ENCODE results near the genes KCNMB4, PTPRR and KCNC2.

DNA sequence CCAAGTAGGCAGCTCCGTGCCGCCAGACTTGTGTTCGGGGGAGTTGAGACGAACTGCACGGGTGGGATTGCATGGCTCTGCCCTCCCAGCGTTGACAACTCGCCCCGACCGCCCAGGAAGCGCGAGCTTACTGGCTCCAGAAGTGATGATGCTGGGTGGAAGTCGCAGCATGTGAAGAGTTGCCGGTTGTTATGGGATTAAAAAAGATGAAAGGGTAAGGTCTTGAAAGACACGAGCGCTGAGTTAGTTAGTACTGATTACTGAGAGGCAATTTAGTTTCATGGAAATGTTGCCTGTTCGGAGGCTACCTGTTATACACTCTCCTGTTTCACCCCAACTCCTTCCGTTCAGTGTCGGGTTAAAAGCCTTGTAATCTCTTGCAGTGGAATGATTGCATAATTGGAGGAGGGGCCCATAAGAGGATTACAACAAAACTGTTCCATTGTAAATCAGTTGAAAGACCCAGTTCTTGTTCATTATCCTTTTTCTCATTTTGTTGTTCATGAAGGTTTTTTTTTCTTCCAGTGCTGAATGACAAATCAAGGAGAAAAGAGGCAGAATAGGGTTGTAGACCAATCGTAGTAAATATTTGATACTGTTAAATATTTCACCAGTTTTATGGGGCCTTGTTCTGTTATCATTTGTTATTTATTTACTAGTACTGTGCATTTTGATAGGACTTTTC is 1.1 kb downstream of the RAB3IP start:
- PRO-cap = no peak

DNA sequence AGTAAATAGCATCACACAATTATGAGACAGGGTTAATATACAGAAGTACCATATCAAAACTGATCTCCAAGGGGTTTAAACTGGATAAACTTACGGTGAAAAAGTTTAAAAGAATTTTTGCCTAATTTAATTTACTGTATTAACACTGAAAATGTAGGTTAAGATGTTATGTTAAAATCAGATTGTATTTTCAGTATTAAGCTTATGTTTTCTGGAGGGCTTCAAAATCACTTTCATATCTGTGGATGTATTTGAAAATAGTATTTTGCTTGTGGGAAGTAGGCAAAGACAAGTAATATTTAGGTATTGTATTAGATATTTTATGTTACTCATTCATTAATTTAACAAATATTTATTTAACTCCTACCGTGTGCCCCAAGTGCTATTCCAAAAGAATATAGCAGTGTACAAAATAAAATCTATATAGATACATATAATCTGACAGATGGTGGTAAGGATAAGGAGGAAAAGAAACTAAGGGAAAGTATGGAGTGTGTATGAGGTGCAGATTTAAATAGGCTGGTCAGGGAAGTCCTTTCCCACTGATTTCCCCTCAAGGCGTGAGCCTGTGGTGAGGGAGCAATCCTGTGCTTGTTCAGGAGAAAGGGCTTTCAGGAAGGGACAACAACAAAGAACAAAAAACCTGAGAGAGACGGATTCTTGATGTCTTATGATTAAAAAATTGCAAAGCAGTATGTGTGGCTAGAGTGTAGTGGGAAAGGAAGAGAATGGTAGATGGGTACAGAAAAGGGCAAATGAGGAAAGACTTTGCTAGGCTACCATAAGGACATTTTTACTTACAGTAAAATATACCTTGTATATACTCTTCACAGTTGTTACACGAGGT is 15.2 kb downstream of the CNOT2 start:
- PRO-cap = no peak

GRCh38 chr12:70366055-70367051 is at the start of gene KCNMB4:
Gene KCNMB4 (plus strand): TSS chr12:70366290.
- PRO-cap = bidirectional peak, plus-strand start at chr12:70366327, minus-strand start at chr12:70366134

- PRO-cap = no peak
Measured at GRCh38 chr12:70367052-70367351, 912 bp downstream of the KCNMB4 start.

DNA sequence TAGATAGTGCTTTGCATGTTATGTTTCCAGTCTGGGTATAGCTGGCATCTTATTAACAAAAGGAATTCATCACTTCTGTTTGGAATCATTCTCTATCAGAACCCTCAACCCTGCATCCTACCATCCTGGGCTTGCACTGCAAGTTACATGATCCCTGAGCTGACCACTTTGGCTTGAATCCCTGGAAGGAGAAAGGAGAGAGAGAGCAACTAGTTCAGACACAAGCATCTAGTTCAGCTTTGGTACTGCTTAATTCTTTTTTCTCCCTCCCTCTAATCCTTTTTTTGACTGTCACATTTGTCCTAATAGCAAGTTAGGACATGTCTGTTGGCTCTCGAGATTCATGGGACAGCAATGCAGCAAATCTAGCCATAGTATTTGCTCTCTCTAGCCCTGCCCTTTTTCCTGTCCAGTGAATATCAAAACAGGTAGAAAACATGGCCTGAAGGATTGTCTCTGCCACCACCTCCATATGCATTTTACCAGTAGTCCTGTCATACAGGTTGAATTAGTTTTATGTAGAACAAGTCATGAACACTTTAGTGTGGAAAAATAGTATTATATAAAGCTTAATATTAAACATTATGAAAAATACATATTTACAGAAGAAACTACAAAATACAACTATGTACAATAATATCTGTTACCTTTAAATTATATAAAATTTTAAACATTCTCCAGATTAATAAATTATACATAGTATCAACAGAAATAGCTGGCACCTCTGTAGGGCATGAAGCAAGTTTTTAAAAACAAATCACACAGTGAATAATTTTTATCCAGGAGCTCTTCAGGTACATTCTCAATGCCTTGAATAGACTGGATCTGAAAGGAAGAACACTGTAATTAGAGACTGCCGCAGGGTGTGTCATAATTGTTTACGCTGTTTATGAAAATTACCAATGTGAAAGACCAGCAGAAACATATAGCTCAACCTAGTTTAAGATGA is 116.3 kb downstream of the PTPRB start:
- PRO-cap = no peak

DNA sequence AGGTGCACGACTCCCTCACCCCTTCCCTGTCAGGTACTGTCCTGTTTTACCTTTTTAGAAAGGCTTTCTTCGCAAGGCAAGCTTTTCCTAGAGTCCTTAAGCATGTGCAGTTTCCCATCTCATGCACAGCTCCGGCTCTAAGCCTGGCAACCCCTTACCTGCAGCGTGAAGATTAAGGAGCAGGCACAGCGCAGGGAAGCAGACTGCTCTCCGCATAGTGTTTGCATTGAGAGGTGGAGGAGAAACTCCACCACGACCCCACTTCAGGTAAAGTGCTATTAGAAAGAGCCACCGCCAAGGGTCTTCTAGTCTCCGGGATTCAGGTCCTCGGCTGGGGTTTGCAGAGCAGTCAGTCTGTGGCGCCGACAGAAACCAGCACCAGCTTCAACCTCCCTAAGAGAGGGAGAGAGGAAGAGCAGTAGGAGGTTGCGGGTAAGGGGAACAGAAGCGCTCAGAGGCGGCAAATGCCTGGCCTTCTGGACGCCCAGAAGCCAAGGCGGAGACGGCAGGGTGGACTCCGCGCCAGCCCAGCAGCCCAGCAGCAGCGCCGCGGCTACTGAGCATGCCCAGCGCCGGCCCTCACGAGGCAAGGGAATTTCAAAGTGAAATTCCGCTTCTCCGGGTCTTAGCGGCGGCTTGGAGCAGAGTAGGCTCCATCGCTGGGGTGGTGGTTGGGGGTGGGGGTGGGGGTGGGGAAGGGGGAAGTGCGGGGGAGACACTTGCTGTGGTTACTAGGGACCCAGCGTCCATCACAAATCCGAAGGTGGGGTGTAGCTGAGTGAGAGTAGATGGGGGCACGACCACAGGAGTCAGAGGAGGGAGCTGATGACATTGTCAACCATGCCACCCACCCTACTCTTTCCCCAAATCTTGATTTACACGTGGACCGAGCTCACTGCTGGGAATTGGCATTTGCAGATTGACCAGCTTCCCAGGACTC is at the start of gene PTPRR:
Gene PTPRR (minus strand): TSS at position 564 of the 940 bp plus-strand sequence.
- PRO-cap = no peak

DNA sequence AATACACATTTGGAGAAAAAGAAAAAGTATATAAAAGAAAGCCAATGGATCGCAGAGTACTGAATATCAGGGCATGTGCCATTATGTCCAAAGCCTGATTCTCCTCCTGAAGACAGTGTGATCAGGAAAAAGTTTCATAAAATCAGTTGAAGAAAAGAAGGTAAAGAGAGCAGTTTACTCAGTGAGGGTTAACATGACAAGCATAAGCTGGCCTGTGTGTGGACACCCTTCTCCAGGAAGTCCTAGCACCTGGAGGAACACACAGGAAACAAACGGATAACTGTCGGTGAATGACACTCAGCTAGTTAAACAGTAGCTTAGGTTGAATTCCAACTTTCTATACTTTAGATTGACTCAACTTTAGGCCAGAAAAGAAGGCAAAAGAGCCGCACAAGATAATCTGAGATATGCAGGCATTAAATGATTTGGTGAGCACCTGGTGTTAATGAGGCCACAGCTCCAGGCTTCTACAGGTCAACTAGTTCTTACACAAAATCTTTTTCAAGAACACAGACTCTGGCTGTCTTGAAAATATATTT is 56.7 kb upstream of the TSPAN8 start:
- PRO-cap = no peak

GRCh38 chr12:71778312-71779123 is 23.9 kb downstream of the RAB21 start:
- PRO-cap = no peak

- PRO-cap = no peak
Measured at GRCh38 chr12:71793736-71794344, 39.2 kb downstream of the RAB21 start.

DNA sequence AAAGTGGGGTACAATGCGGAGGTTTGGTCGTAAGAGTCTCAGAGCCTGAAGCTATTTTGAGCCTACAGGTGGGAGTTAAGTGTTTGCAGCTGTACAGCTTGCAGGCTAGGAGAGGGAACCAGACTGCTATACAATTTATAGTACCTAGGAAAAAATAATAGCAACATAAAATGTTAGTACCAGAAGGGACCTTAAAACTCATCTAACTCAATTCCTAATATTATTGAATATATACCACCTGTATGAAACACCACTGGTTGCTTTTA is 137.6 kb downstream of the TPH2 start:
- PRO-cap = no peak

GRCh38 chr12:72273896-72274369 is 1.8 kb downstream of the TRHDE start:
- PRO-cap = no peak

DNA sequence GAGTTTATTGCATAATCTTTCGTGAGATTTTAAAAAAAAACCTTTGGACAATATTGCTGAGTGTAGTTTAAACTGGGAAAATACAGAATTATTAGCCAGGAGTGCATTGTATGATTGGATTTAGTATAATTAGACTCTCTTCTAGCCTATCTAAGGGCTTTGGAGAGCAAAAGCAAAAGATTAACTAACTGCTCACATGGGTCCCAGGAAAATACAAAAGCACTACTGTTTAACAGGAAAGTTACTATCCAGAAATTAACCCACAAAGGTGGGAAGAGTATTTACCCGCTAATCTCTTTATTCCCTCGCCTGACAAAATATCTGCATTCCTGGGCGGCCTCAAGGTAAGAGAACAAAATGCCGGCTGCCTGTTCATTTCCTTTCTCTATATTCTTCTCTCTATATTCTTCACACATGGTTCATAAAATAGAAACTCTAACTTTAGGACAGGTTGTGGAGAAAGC is 309.6 kb downstream of the ATXN7L3B start:
- PRO-cap = no peak

DNA sequence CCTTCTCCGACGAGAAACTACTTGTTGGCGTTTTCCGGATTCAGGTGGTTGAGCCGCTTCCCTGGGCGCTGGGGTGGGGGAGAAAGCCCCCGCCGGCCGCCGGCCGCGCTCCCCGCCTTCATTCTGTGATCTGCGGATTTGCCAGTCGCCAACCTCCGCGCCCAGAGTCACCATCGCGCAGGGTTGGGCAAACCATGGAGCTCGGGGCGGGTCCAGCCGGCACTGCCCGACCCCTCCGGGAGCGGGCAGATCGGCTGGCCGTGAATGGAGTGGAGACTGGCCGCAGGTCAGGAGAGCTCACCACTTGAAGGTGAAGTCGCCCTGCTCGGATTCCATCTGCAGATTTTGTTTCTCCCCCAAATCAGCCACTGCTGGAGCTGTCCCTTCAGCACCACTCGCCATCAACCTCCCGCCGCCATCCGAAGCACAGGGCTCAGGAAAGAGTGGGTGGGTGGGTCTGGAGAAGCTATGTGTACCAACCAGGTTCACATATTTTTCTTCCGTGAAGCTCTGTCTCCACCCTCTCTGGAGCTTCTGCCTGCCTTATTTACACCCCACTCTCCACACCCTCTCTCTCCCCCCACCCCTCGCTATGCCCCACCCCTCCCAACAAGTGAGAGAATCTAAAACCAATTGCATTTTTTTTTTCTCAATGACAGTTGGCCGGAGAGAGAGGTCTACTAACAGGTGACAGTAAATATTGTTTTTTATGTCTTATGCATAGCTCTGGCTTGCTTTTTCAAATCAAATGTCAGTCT is at the start of gene KCNC2:
Gene KCNC2 (minus strand): TSS at position 536 of the 758 bp plus-strand sequence.
- PRO-cap = no peak

GRCh38 chr12:75933786-75934207 is 150.7 kb downstream of the NAP1L1 start:
- PRO-cap = no peak

DNA sequence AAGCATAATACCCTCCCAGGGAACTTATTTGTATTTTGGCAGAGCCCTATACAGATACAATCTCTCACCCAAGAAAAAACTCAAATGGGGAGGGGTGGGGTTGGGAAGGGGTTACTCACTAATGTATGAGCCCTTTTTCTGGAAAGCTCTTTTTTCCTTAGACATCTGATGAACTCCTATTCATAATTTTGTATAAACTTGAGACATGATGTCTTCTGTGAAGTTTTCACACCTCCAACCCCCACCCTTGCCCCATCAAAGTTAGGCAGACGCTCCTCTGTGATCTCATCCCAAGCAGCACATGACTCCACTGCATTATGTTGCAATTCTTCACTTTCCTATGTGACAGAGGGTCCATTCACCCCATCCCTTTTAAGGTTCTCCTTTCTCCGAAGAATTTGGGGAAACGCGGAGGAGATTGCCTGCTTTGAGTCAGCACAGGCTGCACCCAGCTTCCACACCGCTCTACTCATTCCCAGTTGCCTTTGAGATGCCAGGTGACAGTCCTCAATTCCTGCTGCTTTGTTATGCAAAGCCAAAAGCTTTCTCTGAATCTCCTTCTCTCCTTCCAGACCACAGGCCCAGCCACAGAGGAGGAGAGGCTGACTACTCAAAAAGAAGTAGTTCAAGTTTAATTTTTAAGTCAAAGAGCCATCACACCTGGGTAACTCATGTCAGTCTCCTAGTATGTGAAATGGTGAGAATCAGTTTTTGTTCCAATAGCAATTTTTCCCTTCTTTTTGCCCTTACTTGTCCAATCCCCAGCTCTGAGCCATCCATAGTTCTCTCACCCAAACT is 114.7 kb downstream of the NAP1L1 start:
- PRO-cap = no peak

DNA sequence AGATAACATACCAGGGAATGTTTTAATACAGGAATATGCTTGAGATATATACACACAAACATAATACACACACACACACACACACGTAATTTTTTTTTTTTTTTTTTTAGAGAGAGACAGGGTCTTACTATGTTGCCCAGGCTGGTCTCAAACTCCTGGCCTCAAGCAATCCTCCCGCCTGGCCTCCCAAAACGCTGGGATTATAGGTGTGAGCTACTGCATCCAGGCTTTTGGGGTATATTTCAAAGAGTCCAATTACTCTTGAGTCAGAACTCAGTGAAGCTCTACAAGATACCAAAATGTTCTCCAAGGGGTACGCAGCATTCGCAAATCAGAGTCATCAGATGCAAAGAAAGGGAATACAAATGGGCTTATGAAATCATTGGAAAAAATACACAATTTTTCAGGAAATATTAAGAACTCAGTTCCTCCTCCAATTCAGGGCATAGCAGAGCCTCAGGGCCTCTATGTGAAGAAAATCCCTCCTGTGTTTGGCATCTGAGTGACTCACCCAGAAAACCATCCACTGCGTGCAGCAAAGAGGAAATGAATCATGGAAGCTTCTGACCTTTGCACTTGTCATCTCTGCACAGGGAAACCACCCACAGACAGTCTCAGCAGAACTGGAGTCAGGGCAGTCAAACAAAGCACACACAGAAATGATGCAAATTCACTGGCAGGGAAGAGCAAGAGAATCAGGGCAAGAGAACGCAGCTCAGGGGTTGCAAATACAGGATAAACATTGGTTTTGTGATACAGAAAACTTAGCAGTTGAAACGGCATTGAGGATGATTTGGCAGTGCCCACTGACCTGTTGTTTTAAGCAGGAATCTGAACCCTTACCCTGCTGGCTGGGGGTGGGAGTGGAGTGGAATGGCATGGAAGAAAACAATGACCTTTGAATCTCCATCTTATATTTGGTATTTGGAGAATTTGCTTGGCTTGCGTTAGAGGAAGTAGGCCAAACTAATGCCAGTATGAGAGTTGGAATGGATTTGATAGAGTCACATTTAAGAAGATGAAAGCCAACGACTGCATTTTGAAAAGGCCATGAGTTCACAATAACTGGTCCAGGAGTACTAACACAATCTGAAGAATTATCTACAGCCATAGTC is 106.6 kb downstream of the NAP1L1 start:
- PRO-cap = no peak

DNA sequence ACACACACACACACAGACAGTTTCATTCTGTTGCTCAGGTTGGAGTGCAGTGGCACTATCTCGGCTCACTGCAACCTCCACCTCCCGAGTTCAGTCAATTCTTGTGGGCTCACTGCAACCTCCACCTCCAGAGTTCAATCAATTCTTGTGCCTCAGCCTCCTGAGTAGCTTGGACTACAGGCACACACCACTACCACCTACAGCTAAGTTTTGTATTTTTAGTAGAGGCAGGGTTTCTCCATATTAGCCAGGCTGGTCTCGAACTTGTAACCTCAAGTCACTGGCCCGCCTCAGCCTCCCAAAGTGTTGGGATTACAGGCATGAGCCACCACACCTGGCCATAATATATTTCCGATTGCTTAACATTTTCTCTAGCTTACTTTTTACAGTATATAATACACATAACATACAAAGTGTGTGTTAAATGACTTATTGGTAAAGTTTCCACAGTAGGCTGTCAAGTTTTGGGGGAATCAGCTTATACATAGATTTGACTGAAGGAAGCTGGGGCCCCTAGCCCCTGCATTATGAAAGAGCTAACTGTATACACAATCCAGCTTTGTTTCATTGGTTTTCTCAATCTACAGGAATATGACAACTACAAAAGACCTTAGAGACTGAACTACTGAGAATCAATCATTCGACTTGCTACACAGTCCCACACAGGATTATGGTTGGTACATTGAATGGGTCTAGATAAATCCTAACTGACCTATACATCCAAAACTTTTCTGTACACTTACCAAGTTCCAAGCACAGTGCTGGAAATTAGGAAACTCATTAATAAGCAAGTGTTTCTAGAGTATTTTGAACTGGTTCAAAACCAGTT is 43.7 kb downstream of the NAP1L1 start:
- PRO-cap = no peak

DNA sequence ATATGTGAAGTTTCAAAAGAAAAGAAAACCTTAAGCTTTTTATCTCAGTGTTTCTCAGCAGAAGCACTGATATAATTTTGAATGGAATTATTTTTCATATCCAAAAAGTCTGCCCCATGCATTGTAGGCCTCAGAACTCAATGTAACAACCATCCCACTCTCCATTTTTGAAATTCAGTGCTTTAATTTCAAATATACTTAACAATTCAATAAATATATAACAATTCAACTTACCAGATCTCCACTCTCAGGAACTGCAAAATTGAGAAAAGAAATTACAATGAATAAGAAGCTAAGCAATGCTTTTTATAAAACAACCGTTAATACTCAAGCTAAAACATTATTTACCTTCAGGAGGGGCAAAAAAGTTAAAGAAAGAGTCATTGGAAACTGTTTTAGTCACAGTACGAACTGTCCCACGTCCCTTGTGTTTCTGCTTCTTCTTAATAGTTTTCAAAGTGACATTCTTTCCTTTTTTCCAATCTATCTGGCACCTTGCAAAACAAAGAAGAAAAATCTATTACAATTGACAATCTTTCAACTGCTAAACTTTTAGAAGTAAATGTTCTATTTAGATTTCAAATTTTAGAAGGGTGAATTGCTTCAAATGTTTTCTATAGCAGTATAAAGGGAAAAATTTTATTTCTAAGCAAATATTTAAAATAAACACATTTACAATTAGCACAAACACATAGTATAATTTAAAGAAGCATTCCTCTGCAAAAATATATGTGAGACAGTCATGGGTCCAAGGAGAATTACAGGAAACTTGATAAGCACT is 31.4 kb downstream of the NAP1L1 start:
- PRO-cap = no peak

DNA sequence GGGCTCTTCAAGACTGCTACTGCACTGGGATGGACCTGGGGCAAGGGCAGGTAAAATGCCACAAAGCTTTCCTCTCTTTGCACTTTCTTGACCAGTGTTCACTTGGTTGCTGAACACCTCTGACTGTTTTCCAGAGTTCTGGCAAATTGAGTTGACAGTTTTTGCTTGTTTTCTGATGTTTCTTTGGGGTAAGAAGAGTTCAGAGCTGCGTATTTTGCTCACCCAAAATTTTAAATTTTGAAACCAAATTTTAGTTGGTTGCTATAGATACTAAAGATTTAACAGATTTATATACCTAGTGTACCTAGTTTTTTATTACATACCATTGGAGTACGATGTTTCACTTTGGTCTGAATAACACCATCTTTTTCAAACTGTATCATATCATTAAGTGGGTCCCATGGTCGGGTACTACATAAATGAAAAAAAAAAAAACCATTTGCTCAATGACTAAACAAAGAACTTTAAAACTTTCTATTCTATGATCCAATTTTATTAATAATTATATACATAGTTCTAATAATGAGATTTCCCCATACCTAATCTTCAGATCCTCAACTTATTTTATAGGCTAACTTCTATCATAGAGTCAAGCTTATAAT is 20.8 kb upstream of the BBS10 start:
- PRO-cap = no peak

GRCh38 chr12:76533228-76533788 is 26.3 kb downstream of the OSBPL8 start:
- PRO-cap = no peak